Camera-type eye (tissue), 1 donor: ENCODE results near the gene ZNF181.

GRCh38 chr19:33039207-33039706 is 25.4 kb downstream of the RHPN2 start:
- RAMPAGE, long total RNA = no peak

- RAMPAGE, long total RNA = no peak
Observed at GRCh38 chr19:33040967-33042142, 23.3 kb downstream of the RHPN2 start.

DNA sequence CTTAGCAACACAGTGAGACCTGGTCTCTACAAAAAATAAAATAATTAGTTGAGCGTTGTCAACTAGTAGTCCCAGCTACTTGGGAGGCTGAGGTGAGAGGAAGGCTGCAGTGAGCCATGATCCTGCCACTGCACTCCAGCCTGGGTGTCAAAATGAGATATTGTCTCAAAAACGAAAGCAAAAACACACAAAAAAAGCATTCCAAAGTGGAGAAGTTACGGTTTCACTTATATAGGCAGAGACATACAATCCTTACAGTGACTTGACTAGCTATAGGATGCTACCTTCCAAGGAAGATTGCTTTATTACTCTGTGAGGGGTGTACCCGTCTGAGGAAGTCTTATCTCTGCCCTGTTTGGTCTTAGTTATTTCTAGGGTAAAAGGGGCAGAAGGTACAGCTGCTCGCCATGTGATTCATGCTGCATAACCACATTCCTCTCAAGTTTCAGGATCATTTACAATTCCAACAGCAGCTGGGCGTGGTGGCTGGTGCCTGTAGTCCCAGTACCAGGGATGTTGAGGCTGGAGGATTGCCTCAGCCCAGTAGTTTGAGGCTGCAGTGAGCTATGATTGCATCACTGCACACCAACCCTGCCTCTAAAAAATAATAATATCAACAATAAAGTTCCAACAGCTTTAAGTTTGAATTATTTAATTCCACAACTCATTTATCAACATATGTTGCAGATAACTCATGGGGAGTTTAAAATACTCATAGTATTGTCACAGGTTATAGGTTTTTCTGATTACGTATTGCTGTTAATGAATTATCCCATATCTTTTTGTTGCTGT is 2.9 kb upstream of the GPATCH1 start:
- RAMPAGE, long total RNA = no peak

- RAMPAGE, long total RNA = no peak
Observed at GRCh38 chr19:33144023-33144431, 12.1 kb downstream of the WDR88 start.

GRCh38 chr19:33248545-33248836 is 22.8 kb upstream of the SLC7A10 start:
- RAMPAGE, long total RNA = no peak

DNA sequence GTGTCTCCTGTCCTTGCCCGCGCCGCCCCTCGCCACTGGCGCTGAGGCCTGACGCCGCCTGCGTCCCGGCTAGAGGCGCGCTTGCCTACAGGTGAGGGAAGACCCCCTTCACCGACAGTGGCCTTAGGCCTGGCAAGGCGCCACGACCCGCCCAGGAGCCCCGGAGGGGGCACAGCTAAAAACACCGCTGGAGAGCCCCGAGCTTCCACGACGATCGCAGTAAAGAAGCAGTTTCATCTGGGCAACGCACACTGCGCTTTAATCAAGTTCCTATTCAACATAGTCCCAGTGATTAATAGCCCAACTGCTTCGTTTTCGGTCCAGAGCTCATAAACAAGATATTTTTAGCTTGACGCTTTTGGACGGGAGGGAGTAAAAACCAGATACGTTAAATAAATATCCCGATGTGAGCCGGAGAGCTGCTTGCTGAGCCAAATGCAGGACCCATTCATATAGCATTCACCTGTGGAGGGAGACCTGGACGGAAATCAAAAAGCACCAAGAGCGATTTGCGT is 1.5 kb upstream of the CEBPA start:
- RAMPAGE, long total RNA = no peak

DNA sequence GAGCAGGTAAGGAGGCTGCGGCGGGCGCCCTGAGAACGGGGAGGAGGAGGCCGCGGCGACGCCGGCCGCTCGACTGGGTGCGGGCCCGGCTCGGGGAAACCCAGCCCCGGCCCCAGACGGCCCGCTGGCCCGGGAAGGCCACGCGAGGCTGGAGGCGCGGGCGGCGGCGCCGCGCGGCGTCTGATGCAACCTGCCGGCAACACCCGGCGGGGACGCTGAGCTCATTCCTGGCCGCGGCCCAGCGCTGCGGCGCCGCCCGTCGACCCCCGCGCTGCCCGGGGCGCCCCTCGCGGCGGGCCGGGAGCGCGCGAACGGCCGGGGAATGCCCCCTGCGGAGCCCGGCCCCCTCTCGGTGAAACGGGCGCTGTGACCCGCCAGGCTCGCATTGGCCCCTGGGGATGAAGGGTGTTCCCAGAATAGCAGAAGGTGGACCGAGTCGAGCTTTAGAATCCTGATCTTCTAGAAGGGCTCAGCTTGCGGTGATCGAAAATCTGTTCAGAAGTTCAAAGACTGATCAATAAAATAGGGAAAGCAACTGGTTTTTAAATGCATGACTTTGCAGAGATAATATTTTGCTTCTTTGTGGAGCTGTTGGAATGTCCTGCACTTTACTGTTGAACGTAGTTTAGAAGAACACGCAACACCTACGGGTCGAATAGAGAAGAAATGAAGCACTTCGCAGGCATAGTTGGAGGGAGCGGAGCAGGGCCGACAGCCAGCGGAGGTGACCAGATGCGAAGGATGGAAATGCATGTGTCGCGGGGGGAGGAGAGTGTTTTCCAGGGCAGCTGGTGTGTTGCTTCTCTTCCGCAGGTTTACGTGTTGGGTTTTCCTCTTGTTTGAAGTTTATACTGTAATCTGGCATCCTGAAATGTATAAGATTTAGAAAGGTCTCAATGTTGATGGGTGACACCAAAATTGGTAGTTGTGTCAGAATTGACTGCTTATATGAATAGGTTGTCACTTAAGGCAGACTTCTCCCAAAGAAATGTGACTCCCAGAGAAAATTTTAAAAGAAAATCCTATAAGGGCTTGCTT is 700 bp downstream of the CEBPG start:
- RAMPAGE, long total RNA = no peak

- RAMPAGE, long total RNA = no peak
Observed at GRCh38 chr19:33399937-33400733, 26.6 kb downstream of the CEBPG start.

DNA sequence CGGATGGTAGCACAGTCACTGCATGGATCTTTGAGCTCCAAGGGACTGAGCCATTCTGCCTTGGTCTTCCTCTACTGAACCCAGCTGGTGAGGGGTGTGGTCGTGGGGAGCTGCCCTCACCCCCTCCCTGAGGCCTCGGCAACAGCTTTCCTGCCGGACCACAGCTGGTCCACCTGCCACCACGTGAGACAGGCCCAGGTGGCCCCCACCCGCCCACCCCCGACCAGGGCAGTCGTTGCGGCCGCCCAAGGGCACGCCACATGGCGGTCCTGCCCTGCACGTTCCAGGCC is 40.8 kb downstream of the CEBPG start:
- RAMPAGE, long total RNA = no peak

DNA sequence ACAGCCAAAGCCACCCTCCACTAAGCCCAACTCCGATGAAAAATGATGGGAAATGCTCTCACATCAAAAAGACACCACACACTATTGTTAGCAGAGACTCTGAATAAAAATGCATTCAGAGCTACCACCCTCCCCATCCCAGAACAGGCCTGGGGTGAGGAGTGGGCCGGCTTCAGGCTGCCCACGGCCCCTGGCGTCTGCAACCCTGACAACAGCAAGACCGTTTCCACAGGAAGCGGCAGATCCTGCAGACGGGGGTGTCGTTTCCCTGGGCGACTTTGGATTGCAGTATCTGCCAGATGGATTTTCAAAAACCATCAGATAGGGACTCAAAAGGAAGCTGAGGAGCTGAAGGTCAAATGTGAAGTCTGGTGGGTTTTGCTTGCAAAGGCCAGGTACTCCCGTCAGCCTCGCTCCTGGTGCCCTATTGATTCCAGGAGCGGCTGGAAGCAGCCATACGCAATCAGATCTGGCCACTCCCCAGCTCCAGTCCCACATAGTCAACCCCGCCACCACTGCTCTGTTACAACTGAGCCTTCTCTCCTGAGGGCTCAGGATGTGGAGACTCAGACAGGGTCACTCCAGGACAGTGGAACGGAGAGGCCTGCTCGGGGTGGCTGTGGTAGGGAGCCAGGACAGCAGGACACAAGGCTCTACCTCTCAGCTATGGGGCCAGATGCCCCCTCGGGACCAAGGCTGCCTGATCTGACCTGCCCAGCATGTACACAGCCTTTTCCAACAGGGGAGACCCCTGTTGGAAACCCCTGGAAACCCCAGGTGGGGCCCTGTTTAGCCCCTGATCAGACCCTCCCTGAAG is 14.1 kb downstream of the PEPD start:
- RAMPAGE, long total RNA = no peak

- RAMPAGE, long total RNA = no peak
Observed at GRCh38 chr19:33580208-33581003, 41.3 kb upstream of the CHST8 start.

DNA sequence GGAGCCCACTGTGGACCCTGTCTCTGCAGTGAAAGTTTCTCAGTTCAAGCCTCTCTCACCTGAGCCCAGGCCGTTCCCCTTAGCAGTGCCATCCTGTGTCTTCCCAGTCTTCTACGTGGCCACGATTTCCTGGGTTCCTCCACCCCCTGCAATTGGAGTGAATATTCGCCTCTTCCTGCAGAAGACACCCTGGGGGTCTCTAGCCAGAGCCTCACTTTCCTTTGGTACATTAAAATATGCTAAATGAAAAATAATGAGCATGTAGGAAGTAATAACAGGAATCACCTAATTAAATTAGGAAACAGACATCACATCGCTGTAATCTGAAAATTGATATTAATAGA is 79.3 kb downstream of the CHST8 start:
- RAMPAGE, long total RNA = no peak

GRCh38 chr19:33868814-33869166 is 72.1 kb downstream of the KCTD15 start:
- RAMPAGE, long total RNA = no peak

- RAMPAGE, long total RNA = no peak
Observed at GRCh38 chr19:34014115-34014683, 158.1 kb upstream of the LSM14A start.

DNA sequence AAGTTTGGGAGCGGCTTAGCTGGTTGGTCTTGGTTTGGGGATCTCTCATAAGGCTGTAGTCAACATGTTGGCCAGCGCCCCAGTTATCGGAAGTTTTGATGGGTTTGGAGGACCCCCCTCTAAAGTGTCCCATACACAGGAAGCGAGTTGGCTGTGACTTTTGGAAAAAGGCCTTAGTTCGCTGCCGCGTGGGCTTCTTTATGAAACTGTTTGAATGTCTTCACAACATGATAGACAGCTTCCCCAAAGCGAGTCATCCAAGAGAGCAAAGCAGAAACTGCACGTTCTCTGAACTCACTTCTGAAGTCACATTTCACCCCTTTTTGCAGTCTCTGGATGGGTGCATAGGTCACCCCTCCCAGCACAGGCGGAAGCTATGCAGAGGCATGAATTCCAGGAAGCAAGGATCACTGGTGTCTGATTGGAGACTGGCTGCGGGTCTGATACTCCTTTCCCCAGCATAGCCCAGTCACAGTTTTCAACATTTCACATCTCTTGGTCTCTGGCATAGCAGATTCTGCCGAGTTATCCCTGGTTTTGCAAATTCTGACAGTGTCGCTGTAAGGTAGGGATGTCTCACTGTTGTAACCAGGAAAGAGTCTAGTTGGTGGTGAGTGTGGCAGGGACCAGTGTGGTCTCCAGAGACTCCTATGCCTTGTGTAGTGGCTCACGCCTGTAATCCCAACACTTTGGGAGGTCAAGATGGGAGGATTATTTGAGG is 10.7 kb downstream of the GPI start:
- RAMPAGE, long total RNA = no peak

DNA sequence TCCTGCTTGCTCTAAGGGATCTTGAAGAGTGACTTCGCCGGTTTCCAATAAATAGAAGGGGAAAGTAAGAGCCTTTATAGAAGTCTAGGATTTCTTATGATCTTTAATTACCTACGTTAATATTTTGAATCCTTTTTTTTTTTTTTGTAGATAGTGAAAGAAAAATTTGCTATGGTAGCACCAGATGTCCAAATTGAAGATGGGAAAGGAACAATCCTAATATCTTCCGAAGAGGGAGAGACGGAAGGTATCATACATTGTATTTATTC is 21.3 kb upstream of the WTIP start:
- RAMPAGE, long total RNA = no peak

DNA sequence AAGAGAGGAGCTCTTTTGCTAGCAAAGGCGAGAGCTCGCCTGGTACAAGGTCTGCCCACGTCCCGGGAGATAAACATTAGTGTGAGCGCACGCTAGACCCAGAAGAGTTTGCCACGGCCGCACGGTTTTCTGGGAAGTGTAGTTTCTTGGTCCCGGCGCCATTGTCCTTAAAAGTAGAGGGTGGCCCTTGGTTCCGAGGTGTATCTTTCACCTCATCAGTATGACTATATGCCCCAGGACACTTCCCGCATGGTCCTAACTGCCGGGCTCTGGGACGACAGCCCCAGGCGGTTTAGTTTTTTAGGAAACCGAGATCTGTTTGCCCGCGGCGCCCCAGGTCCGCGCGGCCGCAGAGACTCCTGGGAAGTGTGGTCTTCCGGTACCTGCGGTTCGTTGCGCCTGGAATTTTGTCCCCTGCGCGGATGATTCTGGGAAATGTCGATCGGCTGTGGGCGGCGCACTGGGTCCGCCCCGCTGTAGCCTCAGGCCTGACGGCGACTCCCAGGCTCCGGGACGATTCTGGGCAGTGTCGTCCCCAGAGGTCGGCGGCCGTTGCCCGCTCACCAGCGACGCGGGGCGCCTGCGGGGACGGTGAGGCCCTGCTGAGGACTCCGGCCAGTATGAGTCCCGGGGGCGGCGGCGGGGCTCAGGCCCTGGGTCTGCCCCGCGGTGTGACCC is at the start of gene ZNF181:
TSS of gene ZNF181 (plus strand) at position 474 of the 678 bp plus-strand sequence.
- RAMPAGE, long total RNA = no peak

GRCh38 chr19:34837381-34837696 is 64.3 kb upstream of the ZNF599 start:
- RAMPAGE, long total RNA = no peak

- RAMPAGE, long total RNA = no peak
Observed at GRCh38 chr19:34994890-34995490, 5.1 kb upstream of the GRAMD1A start.

DNA sequence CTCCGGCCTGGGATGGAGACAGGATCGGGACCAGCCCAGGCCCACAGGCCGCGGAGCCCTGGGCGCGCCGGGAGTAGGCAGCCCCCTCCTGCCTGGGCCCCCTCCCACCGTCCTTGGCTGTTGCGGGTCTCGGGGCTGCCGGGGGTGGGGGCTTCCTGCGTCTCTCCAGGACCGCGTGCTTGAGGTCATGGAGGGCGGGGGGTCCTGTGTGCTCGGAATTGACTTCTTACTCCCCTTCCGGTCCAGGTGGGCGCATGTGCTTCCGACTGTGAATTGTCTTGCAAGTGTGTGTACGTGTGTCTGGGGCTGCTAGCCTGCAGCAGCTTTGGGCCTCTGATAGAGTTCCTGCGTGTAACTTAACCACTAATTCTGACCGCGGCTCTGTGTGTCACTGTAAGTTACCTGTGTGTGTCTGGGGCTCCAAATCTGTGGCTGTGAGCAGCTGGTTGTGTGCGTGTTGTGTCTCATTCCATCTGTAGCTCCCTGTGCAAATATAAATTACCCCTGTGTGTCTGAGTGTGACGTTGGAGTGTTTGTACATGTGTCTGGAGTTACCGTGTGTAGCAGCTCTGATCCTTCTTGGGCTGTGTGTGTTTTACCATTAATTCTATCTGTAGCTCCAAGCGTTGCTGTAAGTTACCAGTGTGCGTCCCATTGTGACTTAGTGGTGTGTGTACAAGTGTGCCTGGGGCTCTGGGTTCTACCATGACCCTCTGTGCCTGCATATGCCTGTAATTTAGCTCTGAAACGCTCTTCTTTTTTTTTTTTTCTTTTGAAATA is 919 bp downstream of the GRAMD1A start:
- RAMPAGE, long total RNA = no peak